Left colon (tissue), 1 donor: ENCODE measurements around a stretch of chr1.

DNA sequence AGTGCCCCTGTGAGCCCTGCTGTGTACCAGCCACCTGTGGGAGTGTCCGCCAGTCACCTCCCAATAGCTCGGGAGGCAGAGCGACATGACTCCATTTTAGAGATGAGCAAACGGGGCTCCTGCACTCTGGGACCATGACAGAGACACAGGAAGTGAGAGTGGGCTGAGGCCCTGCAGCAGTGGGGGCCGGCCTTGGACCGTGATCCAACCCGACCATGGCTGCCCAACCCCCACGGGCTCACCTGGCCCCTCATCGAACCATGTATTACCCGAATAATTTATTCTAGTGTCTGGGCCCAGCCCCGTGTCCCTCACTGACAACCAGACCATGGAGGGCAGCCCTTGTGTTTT, 8.5 kb upstream of the TNFRSF14 start:
- PRO-cap = unidirectional peak, minus-strand start at position 136 of the sequence

DNA sequence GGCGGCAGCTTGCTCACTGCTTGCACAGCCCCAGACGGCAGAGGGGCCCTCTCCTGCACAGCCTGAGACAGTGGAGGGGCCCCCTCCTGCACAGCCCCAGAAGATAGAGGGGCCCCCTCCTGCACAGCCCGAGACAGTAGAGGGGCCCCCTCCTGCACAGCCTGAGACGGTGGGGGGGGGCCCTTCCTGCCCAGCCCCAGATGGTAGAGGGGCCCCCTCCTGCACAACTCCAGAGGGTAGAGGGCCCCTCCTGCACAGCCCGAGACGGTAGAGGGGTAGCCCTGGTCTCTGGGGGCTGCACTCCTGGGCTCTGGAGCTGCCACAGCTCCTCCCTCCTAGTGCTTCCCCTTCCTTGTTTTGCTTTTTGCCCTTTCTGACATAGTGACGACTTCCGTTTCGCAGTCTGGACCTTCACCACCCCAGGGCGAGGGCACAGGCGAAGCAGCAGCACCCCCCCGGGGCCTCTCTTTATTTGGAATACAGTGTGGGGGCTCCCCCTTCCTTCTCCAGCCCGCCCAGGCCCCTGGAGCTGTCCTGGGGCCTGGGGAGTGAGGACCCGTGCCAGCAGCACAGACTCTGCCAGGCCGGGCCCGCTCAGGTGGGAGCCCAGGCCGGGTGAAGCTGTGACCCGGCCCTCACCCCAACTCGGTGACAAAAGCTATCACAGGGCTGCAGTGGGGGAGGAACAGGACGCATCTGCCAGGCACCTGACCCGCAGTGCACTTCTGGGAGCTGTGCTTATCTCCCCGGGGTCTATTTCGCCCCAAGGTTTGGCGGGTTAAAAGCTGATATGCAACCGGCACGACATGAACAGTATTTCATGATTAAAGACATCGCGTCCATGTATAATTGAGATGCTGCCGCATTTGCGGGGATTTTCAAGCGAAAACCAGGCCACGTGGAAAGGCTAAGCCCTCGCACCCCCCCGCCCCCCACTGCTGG, 1.1 kb upstream of the PRXL2B start:
- PRO-cap = bidirectional peak, plus-strand start at position 422 of the sequence, minus-strand start at position 312 of the sequence; bidirectional peak, plus-strand start at position 666 of the sequence, minus-strand start at position 647 of the sequence

DNA sequence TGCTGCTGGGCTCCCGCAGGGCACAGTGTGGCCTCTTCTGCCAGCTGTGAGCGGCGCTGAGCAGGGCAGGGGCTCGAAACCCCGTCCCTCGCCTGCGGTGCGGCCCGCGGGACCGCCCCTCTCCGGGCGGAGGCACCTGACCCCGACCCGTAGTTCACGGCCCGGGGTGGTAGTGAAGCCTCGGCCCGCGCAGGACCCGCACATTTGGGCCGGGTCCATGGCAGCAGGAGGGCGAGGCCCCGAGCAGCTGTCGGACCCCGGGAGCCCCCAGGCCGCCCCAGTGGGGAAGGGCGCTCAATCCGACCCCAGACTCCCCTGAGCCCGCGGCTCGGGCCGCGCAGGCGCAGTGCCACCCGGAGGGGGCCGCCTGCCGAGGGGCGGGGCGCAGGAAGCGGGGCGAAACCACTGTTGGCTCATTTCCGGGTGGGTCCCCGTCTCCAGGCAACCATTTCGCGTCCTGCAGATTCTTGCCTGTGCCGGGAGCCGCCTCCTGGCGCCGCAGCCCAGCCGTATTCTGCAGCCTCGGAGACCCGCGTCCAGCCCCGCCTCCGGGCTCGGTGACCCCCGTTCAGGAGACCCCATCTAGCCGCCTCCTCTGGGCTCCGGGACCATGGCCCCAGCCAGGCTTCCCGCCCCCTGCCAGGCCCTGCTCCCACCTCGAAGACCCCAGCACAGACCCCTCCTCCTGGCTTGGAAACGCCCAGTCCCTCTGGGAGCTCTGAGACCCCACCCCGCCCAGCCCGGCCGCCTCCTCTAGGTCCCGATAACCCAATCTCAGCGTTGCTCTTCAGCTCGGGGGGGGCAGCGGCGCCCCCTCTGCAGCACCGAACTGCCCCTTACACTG, 10.3 kb upstream of the MMEL1 start:
- PRO-cap = unidirectional peak, minus-strand start at position 348 of the sequence

GRCh38 chr1:2840085-2840397, 38.5 kb upstream of the TTC34 start:
- PRO-cap = unidirectional peak, plus-strand start at chr1:2840269

DNA sequence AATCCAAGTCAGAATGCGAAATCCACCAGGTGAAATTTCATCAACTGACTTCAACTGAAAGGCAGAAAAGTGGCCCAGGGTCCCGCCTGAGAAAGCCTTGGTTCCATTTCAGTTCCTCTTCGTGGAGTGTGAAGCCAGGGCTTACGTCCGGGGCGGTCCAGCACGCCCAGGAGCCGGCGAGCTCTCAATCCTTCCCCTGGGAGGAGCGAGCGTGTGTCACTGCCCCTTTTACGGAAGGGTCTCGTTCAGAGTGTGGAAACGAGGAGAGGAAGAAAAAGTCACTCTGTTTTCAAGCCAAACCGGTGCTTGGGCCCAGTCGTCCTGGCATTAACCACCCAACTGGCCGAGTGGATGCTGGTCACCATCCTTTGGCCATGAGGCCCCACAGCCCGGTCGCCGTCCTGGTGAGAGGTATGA, 93.9 kb upstream of the ACTRT2 start:
- PRO-cap = no peak

DNA sequence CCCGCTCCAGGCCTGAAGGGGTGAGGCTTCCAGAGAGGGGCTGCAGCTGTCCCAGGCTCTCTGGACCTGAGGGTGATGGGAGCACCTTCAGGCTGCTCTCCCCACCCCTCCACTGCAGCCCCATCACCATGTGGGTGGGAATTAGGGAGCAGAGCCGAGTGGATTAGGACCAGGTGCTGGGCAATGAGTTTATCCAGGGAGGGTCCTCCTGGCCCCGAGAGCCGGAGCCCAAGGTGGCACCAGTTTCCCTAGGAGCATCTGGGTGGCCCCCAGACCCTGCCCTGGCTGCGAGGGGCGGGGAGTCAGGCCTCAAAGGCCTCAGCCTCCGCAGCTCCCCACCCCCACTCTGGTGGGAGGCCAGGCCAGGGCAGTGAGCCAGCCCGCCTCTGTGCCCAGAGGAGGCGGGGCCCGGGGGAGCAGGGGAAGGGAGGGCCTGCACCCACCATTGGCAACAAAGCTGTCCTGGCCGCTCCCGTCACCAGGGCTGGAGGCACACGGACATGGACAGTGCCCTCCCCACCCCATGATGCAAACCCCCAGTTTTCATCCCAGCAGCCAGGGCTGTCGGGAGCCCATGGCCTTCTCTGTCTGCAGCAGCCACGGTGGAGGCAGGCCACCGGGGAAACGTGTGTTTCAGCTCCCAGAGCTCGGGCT, 101.4 kb downstream of the PRDM16 start:
- PRO-cap = bidirectional peak, plus-strand start at position 451 of the sequence, minus-strand start at position 348 of the sequence

DNA sequence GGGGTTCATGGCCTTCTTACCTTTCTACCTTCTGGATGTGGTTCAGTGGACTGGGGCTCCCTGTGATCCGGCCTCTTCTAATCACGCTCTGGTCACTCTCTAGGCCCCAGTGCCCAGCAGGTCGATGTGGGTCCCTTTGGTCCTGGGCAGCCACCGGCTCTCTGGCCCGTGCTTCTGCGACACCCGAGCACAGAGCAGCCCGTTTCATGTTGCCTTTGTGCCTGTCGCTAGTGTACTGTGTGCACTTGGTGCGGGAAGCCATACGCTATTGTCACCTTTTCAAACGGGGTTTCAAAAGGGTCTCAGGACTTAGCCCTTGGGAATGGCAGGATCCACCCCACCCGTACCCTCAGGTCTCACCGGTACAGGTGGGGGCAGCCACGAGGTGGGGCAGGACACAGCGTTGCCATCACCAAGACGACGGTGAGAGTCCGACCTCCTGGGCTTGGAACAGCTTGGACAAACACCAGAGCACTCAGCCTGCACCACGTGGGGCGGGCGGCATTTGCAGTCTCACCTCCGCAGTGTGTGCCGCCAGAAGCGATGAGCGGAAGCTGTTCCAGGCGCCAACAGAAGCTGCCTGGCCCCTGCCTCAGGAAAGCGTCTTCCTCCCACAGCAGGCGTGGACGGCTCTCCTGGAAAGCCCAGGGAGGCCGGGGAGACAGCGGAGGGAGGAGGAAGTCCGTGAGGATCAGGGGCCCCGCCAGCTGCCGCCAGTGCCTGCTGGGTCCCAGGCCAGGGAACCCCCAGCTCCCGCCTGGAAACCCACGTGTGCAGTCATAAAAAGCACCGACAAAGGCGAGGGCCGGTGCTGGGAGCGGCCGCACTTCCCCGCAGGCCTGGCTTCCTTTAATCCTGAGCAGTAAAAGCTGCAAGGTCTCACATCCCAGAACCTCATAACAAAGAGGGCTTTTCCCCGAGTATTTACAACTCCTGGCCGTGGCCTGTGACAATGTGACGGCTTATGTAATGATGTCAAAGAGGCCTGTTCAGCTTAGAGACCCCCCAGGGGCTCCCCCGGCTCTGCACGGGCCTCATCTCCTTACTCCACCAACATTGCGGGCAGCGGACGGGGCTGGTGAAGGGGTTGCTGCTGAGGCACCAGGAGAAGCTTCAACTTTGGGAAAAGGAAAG, 131.2 kb upstream of the ARHGEF16 start:
- PRO-cap = bidirectional peak, plus-strand start at position 795 of the sequence, minus-strand start at position 715 of the sequence

DNA sequence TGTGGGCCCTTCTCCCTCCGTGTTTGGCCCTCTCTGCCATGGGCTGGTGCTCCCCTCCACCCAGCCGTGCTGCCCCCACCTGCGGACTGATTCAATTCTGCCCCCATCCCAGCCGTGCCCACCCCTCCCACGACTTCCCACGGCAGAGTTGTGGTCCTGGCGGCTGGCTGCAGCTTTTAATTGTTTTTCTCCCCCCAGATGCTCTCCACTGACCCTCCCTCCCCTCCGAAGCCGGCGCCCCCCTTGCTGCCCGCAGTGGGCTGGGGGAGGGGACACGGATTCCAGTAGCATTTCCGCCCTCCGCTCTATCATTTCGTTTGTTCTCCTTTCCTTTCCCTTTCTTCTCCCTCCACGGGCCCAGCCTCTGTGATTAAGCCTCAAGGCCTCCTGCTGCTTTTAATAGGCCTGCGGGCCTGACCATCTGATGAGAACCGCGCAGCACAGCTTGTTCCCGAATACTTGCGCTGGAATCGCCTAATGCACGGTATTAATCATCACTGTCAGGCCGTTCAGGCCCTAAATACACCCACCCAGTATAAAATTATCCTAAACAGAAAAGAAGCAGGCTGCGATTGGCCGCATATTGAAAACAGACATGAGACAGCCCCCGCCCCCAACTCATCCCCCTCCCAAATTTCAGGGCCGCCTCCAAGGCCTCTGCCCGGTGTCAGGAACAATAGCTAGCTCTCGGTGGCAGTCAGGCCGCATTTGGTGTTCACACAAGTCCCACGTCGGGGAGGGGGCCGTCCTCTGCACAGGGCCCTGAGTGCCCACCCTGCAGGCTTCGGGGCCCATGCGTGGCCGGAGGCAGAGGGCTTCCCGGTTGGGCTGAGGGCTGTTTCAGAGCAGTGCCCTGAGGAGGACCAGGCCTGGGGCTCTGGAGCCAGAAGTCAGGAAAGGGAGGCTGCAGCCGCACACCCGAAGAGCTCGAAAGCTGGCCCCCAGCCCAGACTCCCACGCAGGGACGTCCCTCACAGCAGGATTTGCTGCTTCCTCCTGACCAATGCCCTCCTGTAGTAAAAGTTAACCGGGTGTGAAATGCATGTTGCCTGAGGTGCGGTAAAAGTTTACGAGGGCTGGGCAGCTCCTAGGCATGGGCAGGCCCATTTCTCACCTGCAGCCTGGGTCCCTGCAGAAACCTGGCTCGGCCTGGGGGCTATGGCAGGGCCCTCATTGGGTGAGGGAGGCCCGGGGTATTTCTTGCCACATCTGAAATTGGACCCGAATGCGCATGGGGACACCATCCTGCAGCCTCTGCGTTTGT, 101.9 kb upstream of the ARHGEF16 start:
- PRO-cap = no peak

DNA sequence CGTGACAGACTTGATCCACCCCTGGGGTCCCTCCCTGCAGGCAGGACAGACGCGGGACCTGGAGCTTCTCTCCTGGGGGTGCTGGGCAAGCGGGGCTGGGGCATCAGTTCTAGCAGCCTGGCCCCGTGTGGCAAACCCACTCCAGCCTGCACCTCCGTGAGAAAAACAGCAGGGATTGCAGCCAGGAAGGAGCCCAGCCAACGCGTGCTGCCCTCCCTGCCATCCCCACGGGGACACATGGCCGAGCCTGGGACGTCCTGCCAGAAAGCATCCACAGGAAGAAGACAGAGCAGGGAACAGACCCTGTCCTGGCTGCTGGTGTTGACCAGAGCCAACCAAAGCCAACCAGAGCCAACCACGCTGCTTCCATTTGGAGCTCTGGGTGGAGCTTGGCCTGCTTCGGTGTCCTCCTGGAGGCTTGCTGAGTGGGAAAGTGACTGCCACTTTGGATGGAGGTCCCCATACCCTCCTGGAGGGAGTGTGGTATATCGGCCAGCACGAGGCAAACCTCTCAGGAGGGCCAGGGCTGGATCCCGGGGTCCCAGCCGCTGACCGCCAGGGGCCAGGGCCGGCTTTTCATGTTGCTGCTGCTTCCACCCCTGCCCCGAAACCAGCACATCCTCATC, 80.8 kb upstream of the ARHGEF16 start:
- PRO-cap = no peak

GRCh38 chr1:3402534-3402990, 51.9 kb upstream of the ARHGEF16 start:
- PRO-cap = no peak

DNA sequence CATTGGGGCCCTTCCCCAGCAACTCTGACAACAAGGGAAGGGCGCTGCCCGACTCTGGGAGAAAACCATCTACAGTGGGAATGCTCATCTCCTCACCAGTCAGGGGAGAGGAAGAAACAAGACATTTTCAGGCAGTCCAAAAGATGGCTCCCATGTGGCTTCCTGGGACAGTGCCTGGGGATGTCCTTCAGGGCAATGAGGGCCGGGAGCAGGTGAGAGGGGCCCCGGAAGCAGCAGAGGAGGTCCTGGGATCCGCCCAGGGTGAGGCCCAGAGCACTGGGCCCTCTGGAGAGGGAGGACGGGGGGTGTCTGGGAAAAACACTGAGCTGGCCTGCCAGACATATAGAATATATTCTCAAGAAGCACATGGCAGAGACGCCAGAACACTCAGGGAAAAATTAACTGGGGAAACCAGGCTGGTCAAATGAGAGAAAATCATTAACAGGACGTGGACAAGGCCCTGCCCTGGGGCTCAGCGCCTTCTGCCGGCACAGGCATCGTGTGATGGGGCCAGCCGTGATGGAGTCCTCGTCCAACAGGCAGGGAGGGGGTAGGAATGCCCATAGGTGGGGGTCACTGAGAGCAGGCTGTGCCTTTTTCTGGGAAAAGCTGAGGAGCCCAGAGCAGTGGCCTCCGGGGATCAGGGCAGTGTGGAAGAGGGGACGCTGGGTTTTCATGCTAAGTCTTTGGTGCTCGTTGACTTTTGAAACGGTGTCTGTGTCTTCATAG, 5.0 kb downstream of the ARHGEF16 start:
- PRO-cap = bidirectional peak, plus-strand start at position 493 of the sequence, minus-strand start at position 197 of the sequence

- PRO-cap = no peak
Observed at GRCh38 chr1:3477947-3478719, 23.7 kb downstream of the ARHGEF16 start.

DNA sequence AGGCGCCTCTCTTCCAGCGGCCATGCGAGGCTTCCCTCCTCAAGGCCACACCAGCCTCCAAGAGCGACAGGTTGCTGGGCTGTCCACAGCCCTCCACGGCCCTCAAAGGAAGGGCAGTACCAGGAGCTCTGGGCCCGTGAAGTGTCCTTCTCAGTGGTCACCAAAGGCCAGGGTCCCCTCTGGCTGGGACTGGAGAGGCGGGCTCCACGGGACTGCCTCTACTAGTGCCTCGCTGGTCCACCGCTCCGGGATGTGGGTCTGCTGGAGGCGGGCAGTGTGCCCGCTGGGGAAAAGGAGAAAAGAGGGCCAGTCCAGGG, 35.8 kb downstream of the ARHGEF16 start:
- PRO-cap = no peak

GRCh38 chr1:3509804-3510163, 55.3 kb downstream of the ARHGEF16 start:
- PRO-cap = no peak

DNA sequence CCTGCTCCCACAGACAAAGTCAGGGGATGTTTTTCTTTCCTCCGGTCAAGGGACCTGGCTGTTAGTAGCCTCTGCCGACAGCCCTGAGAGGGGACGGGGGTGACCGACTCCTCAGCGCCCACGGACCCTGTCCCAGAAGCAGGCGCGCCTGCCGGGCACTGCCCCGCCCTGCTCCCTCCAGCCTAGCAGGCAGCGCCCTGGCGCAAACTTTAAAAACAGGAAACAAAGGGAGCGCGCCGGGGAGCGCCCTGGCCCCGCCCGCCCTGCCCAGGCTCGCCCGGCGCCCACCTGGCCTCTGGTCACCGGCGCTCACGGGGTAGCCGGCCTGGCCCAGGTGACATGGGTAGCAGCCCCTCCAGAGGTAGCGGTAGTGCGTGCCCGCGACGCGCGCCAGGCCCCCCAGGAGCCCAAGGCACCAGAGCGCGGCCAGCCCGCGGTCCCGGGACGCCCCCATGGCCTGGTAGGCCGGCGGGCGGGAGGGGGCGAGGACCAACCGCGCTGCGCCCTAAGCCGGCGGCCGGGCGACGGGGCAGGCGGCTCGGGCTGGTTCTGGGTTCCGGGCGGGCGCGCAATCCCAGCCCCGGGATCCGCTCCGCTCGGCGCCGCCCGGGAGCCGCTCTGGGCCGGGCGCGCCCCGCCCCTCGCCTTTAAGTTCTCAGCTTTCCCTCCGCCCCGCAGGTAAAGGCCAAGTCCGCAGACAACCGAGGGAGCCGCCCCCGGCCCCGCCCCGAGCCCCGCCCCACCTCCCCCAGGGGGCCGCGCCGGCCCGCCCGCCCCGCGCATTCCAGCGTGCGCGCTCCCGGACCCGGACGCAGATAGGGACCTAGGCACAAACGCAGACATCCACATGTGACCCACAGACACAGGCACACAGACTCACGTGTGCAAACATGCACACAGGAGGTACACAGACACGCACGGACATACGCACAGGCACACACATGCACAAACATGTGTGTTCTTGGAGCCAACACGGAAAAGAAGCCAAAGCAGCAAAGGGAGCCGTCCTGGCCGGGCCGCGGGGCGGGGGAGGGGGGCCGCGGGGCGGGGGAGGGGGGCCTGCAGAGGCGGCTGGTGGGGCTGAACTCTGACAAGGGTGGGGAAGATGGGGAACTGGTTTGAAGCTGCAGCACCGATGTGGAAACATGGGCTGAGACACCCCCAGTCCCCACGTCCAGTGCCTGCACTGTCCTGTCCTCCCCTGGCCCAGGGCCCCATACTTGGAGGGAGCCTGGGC, 76.7 kb downstream of the ARHGEF16 start:
- PRO-cap = bidirectional peak, plus-strand start at position 212 of the sequence, minus-strand start at position 181 of the sequence; bidirectional peak, plus-strand start at position 790 of the sequence, minus-strand start at position 620 of the sequence

DNA sequence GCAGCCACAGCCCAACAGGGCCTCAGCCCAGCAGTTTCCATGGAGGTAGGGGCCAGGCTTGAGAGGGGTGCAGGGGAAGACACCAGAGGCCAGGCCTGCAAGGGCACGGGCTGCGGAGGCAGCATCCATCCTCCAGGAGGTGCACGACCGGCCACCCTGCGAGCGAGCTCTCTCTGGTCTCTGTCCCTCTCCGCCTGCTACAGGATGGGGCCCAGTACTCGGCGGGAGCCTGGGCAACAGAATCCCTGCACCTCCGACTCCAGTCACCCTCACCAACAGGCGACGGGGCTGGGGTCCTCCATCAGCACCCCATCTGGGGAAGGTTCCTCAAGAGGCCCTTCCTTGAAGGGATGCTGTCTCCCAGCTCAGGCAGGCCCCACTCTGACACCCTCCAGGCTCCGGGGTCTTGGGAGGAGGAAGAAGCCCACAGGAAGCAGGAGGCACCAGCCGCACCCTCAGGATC, 77.8 kb downstream of the MEGF6 start:
- PRO-cap = unidirectional peak, plus-strand start at position 220 of the sequence

GRCh38 chr1:3675152-3675800, 23.0 kb downstream of the TP73 start:
- PRO-cap = no peak

GRCh38 chr1:3783909-3784951, 11.7 kb downstream of the SMIM1 start:
- PRO-cap = no peak

DNA sequence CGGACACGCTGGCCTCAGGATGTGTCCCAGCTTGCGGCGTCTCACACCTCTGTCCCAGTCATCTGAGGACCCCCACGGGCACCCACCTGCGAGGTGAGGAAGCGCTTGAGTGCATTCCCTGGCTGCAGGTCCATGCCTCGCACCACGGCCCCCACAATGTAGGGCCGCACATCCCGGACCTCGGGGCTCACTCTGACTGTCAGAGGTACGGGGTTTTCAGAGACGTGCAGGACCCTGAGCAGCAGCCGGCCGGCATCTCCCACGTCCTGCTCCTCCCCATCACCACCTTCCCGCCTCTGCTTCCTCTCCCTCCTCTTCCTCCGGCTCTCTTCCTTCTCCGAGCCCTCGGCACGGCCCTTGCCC, 9.6 kb downstream of the LRRC47 start:
- PRO-cap = no peak

- PRO-cap = no peak
Observed at GRCh38 chr1:3795477-3796164, 677 bp downstream of the LRRC47 start.